Cerebellum (tissue), 5 donors: ENCODE results near the gene VSTM2A.

DNA sequence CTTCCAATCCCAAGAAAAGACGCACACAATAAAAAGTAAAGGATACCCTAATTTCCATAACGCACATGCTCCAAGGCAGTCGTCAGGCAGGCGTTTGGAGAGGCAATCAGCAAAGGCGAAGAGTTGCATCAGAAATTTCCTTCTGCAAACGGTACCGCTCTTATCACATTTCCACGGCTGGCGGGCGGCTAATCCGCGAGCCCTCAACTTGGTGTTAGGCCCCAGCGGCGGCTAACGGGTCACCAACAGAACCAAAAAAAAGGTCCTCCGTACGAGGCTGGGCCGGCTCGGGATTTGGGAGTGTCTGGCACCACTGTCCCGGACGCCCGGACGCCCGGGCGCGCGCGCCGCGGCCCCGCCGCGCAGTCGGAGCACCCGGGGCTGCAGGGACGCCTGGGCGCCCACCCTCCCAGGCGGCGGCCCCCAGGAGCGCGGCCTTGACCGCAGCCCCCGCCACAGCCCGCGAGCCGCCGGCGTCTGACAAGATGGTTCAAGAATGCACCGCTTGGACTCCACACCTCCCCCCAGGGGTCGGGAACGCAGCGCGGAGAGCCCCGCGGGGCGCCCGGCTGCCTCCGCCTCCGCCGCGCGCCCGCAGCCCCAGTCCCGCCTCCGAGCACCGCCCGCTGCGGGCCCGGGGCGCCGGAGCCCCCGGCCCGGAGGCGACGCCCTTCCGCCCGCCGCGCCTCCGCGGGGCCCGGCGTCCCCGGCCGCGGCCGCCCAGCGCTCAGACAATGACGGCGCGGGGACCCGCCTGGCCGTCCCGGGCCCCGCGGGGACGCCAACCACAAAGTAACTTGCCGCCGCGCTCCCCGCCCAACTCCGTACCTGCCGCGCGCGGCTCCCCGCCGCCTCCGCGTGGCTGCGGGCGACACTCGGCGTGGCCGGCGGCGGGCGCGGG, 9.9 kb upstream of the GRB10 start:
- PRO-cap, 3 experiments, result peak in 1 of 3 experiments; most common plus-strand start position 169 of the sequence (in 1); most common minus-strand start position 479 of the sequence (in 1)
- RAMPAGE, long total RNA, result no peak

- PRO-cap, 3 experiments, result no peak in any of the 3 experiments
- RAMPAGE, long total RNA, result no peak
Measured at GRCh38 chr7:50962955-50963376, 180.3 kb upstream of the GRB10 start.

GRCh38 chr7:50970070-50970570, 187.4 kb upstream of the GRB10 start:
- PRO-cap, 3 experiments, result no peak in any of the 3 experiments
- RAMPAGE, long total RNA, result no peak

DNA sequence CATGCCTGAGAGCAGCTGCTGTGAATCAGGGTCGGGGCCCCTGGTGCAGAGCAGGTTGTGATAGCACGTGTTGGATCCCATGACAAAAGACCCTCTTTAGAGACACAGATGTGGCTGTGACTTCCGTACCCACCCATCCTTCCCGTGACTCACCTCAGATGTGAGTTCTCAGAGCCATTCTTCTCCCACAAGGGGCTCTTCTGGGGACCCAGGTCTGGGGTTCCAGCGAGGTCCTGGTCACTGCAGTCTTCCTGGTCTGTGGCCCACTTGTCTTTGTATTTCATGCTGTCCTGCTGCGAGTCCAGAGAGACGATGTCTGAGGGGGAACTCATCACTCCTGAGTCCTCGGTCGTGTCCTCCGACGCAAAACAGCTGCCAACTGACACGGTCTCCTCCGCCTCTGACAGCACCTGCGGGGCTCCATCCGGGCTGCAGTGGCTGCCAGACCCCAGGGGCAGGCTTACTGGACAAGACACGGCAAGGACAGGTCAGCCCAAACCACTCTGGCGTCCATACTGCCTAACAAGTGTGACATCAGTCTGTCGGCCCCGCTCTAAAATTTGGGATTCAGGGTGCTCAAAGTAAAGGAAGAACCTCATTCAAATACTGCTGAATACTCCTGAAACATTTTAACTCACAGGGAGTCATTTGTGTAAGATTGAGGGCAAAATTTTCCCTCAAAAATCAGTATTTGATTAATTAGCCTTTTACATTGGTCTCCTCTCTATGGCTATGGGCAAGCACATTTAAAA, 260.7 kb upstream of the GRB10 start:
- PRO-cap, 3 experiments, result no peak in any of the 3 experiments
- RAMPAGE, long total RNA, result no peak

GRCh38 chr7:51350188-51350601, 33.6 kb upstream of the COBL start:
- PRO-cap, 3 experiments, result no peak in any of the 3 experiments
- RAMPAGE, long total RNA, result no peak

DNA sequence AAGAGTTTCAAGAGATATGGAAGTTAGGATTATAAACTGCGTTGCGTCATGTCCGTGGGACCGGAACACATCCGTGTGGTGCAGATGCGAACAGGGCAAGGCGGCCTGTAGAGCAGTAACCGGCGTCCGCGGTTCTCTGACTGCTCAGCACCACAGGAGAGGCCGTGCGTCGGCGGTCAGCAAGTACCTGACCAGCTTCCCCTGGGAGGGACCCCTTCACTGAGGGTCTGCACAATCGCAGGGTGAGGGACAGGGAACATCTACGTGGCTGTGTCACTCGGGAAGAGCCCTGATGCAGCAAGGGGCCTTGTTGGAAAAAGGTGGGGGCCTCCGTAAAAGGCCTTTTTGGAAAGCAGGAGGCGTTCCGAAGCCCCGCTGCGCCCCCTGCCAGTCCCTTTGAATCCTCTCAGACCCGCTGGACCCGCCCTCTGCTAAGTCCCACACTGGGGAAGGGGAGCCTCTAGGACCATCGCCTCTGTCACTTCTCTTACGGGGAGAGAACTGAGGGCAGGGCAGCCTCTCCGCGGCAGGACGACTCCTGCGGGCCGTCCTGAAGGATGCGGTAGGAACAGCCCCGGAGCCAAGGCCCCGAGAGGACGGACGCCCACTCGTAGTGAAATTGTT, 771.6 kb upstream of the COBL start:
- PRO-cap, 3 experiments, result no peak in any of the 3 experiments
- RAMPAGE, long total RNA, result no peak

DNA sequence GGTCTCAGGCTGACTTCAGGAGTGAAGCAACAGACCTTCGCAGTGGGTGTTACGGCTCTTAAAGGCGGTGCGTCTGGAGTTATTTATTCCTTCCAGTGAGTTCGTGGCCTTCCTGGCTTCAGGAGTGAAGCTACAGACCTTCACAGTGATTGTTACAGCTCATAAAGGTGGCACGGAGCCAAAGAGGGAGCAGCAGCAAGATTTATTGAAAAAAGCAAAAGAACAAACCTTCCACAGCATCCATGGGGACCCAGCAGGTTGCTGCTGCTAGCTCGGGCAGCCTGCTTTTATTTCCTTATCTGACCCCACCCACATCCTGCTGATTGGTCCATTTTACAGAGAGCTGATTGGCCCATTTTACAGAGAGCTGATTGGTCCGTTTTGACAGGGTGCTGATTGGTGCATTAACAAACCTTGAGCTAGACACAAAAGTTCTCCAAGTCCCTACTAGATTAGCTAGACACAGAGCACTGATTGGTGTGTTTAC, 605.0 kb upstream of the POM121L12 start:
- PRO-cap, 3 experiments, result no peak in any of the 3 experiments
- RAMPAGE, long total RNA, result no peak

DNA sequence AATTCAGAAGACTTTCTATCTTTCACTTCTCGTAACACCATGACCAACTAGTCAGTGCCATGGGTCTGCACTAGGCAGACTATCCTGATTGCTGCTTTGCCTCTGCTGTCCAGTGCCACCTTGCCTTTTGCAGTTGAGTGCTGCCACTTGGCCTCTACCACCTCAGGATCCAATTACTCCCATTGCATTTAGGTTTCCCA, 161.4 kb upstream of the POM121L12 start:
- PRO-cap, 3 experiments, result no peak in any of the 3 experiments
- RAMPAGE, long total RNA, result no peak

- PRO-cap, 3 experiments, result no peak in any of the 3 experiments
- RAMPAGE, long total RNA, result no peak
Measured at GRCh38 chr7:53017546-53017885, 17.9 kb upstream of the POM121L12 start.

GRCh38 chr7:53365847-53366133, 330.4 kb downstream of the POM121L12 start:
- PRO-cap, 3 experiments, result peak in 1 of 3 experiments; most common plus-strand start chr7:53366058 (in 1)
- RAMPAGE, long total RNA, result no peak

DNA sequence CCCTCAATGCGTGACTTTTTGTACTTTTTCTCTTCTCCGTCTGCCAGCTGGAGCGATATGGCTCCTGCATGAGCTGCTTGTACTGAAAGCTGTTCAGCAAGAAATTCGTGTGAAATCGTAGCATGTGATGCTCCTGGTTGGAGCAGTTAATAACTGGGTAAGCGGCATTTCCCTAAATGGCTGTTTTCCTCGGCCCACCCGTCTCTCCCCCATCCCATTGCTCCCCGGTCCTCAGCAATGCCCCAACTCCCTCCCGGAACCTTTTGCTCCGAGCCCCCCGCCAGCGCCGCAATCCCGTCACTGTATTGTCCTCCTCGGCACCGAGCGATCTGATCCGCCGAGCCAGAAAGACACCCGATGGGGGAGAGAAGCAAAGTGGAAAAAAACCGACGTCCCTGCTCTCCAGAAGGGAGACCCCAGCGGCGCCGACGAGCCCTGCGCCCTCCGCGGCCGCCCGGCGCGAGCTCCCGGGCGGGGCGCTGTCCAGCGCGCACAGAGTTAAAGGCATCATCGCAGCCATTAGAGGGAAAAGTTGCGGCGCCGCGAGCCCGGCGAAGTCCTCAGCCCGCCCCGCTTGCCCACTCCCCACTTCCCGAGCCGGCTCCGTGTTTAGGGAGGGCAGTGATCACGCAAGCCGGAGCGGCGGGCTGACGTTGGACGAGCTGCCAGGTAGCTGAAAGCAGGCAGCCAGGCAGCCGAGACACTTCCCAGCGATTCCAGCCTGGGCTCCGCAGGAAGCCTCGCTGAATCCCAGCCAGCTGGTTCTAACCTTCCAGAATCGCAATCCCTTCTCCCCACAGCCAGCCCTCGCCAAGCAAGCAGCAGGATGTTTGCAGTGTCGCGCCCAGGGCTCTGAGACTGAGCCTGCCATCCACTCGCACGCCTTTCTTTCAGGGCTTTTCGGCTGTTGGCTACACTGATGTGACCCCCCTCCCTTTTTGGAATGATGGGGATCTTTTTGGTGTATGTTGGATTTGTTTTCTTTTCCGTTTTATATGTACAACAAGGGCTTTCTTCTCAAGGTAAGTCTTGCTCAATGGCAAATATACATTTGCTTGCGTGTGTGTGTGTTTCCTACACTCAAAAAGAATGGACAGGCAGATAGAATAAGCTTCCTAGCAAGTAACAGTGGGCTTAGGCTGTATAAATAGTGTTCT, at the start of gene VSTM2A:
TSS of gene VSTM2A (plus strand) at position 588 of the 1,157 bp plus-strand sequence.
- PRO-cap, 3 experiments, result no peak in any of the 3 experiments
- RAMPAGE, long total RNA, result start-site peak on the plus strand centred at position 593 of the sequence, 197 bp wide, 134 and 413 reads in 2 replicates; start-site peak on the plus strand centred at position 866 of the sequence, 151 bp wide, 288 and 217 reads in 2 replicates

GRCh38 chr7:55026511-55027368, 7.9 kb downstream of the EGFR start:
- PRO-cap, 3 experiments, result no peak in any of the 3 experiments
- RAMPAGE, long total RNA, result no peak

DNA sequence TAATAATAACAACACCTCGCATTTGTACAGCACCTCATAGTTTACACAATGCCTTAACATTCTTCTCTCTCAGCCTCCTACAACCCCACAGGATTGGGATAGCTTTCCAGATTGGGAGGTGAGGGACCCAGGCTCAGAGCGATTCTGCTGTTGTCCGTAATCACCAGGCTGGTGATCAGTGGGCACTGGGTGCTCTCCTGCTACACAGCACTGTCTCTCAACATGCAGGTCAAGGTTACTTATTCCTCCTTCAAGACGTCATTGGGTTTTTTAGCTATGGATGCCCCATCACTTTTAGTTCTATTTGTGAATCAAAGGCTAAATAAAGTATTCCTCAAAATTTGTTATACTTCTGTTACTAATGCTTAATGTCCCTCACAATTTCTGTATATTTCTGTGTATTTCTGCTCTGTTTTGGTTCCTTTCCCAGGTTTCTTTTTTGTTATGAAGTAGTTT, 11.2 kb downstream of the EGFR start:
- PRO-cap, 3 experiments, result no peak in any of the 3 experiments
- RAMPAGE, long total RNA, result no peak

DNA sequence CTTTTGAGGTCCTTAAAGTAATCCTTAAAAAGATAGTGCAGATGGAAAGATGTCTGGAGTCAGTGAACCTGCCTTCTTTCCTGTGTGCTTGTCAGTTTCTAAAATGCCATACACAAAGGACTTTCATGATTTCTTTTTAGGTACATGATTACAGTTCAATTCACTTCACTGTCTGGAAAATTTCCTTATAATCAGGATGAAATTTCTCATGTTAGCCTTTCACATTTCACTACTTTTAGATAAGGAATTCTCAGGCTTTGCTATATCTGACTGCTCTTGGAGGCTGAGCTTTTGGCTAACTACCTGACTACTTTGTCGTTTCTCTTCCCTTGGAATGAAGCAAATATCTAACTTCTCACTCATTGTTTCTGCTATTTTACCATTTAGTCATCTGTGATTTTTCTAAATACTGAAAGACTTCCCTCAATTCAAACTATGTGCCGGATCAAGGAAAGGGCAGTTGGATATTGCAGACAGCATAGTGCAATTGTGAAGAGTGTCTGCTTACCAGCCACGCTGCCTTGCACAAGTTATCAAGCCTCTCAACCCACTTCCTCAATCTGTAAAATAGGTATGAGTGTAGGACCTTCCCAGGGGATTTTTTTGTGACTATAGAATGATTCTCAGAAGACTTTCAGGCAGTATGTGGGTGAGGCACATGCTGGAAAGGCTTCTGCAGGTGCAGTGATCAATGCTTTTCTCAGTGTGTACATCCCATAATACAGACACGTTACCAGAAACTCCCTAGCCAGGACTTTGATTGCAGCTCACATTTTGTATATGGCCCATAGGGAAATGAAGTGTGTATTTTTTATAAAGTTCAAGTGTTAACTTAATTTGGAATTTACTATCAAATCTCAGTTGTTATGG, 54.2 kb downstream of the EGFR start:
- PRO-cap, 3 experiments, result no peak in any of the 3 experiments
- RAMPAGE, long total RNA, result no peak

- PRO-cap, 3 experiments, result no peak in any of the 3 experiments
- RAMPAGE, long total RNA, result no peak
Measured at GRCh38 chr7:55132812-55133585, 114.2 kb downstream of the EGFR start.

DNA sequence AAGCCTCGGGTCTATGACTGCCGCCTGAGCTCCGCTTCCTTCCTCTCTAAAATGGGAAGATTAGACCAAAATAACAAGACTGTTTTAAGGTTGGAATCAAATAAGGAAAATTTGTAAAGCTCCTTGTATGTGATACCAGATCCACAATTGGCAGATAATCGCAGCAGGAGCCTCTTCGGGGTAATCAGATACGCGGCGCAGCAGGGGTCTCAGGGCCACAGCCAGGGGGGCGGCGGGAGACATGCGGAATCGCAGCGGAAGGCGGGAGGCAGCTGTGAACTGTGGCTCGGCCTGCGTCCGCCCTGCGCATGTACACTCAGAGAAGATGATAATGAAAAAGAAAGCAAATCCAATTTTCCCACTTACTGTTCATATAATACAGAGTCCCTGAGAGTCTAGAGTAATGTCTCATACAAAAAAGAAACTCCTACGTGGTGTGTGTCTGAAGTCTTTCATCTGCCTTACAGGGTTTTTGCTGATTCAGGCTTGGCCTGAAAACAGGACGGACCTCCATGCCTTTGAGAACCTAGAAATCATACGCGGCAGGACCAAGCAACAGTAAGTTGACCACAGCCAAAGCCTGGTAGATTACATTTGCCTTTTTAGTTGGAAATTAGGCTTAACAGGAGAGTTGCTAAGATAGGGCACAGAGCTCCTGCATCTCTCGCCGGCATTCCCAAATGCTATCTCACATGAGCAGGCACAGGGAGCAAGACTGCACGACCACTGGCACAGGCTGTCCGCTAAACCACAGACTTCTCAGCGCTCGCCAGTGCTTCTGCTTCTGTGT, 138.6 kb downstream of the EGFR start:
- PRO-cap, 3 experiments, result no peak in any of the 3 experiments
- RAMPAGE, long total RNA, result no peak

DNA sequence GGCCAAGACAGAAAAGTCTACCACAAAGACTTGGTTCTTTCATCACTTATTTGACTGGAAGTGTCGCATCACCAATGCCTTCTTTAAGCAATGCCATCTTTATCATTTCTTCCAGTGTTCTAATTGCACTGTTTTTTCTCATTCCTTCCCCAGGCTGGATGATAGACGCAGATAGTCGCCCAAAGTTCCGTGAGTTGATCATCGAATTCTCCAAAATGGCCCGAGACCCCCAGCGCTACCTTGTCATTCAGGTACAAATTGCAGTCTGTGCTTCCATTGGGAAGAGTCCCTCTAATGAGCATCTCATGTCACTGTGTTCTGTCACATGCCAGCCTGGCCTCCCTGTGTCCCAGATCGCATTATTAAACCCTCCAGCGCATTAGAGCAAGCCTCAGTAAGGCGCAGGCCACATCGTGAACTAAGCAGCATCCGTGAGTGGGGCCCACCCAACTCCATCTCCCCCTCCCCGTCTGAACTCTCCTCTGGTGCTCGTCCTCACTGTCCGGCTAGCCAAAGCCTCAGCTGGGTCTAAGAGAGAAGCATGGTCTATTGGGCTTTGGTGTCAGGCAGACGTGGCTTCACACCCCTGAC, 164.9 kb upstream of the LANCL2 start:
- PRO-cap, 3 experiments, result no peak in any of the 3 experiments
- RAMPAGE, long total RNA, result no peak

- PRO-cap, 3 experiments, result no peak in any of the 3 experiments
- RAMPAGE, long total RNA, result no peak
Measured at GRCh38 chr7:55205707-55206956, 159.0 kb upstream of the LANCL2 start.

- PRO-cap, 3 experiments, result no peak in any of the 3 experiments
- RAMPAGE, long total RNA, result no peak
Measured at GRCh38 chr7:55999999-56000613, 35.7 kb downstream of the NIPSNAP2 start.

DNA sequence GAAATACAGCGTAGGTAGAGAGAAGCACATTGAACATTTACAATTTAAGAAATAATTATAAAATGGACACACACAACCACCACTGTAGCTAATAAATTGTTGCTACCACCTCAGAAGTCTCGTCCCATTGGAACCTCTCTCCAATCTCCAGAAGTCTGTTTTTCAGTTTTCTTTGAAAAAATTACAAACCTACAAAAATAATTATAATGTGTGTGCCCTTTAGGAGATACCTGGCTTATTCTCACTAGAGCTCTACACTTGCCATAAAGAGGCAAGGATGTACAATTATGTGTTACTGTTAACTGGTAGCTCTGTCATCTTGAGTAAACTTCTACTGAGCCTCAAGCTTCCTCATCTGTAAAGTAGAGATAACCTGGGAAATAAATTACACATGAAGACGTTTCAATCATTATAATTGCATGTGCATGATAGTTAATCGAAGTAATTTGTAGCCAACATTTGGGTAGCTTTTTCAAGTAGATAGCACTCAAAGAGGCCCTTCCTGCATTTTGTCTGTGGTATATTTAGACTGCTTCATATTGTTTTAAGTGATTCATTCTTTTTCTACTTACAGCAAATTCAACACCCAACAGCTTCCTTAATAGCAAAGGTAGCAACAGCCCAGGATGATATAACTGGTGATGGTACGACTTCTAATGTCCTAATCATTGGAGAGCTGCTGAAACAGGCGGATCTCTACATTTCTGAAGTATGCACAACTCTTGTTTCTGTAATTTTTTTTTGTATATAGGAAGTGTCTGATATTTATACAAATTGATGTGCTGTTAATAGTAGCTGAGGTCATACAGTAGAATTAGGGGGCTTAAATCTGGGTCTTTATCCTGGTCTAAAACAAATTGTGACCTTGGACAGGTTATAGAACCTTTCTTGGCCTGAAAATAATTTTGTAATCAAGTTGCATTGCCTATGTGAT, 2.5 kb downstream of the CCT6A start:
- PRO-cap, 3 experiments, result no peak in any of the 3 experiments
- RAMPAGE, long total RNA, result no peak